Fibroblast of the aortic adventitia (primary cell): ENCODE results near the genes ANXA1 and OSTF1.

DNA sequence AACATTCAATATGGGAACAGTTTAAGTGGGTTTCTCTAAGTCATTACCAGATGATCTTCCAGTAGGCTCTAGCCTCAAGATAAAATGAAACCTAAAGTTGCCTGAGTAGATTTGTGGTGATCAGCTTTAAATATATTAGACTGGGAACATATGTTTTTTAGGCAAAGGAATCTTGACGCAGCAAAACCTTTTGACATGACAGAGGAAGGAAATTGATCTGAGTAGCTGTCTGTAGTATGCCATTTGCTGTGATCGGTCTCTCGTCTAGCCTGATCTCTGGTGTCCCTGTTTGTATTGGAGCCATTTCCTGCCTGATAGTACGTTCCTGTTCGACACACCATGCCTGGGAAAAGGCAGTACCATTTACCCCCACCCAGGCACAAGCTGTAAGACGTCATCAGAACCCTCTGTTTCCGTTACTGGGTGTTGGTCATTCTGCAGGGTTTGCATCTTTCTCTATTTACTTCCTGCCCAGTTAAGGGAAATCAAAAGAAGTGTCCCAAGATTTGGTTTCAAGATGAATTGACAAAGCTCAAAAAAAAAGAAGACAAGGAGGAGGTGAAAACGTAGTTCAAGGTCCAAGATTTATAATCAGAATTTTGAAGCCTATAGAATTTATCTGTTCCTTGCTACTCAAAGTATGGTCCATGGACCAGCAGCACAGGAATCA, 129.7 kb downstream of the CEMIP2 start:
- CAGE, long polyA plus RNA: no peak

DNA sequence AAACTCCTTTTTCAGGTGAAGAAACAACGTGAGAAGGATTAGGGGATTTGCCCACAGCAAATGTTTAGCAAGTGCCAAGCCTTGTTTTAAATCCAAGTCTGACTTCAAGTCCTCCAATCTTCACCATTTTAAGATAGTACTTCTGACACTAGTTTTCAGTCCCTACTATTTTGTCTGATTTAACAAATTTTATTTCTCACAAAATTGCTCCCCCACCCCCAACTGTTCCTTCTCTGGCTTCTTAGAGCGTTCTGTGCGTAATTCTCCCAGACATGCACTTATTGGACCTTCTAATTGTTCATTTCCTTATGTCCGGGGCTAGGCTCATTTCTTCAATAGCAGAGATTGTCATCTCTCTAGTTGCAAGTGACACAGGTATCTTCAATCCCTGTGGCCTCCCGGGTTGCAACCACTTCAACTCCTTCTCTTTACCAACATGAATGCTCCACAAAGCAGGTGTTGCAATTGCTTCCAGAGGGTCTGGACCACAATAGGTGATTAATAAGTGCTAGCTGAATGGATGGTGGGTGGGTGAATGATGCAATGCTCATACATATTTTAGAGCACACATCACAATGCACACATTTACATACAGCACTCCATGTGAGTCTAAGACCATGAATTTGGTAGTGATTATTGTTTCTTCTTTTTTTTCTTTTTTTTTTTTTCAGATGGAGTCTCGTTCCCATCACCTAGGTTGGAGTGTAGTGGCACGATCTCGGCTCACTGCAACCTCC, 2.7 kb downstream of the CEMIP2 start:
- CAGE, long polyA plus RNA: no peak

GRCh38 chr9:71766465-71767236, 1.7 kb downstream of the CEMIP2 start:
- CAGE, long polyA plus RNA: no peak

DNA sequence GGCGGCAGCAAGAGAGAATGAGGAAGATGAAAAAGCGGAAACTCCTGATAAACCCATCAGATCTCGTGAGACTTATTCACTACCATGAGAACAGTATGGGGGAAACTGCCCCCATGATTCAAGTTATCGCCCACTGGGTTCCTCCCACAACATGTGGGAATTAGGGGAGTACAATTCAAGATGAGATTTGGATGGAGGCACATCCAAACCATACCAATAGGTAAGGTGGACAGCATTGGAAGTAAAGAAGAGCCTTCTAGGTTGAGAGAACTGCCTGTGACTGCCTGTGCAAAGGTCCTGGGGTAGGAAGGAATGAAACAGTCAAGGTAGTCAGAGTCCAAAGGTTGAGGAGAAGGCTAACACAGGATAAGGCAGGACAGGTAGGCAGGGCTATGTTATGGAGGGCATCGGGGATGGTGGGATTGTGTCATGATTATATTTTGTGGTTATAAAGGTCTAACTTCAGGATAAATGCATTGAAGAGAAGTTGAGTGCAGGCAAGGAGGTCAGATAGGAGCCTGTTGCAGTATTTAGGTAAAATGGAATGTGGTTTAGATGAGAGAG, 6.1 kb downstream of the GDA start:
- CAGE, long polyA plus RNA: no peak

- CAGE, long polyA plus RNA: no peak
Measured at GRCh38 chr9:72359803-72360344, 5.1 kb downstream of the ZFAND5 start.

- CAGE, long polyA plus RNA: no peak
Measured at GRCh38 chr9:72396542-72396944, 31.5 kb upstream of the ZFAND5 start.

GRCh38 chr9:72526939-72528267, 6.0 kb downstream of the TMC1 start:
- CAGE, long polyA plus RNA: no peak

DNA sequence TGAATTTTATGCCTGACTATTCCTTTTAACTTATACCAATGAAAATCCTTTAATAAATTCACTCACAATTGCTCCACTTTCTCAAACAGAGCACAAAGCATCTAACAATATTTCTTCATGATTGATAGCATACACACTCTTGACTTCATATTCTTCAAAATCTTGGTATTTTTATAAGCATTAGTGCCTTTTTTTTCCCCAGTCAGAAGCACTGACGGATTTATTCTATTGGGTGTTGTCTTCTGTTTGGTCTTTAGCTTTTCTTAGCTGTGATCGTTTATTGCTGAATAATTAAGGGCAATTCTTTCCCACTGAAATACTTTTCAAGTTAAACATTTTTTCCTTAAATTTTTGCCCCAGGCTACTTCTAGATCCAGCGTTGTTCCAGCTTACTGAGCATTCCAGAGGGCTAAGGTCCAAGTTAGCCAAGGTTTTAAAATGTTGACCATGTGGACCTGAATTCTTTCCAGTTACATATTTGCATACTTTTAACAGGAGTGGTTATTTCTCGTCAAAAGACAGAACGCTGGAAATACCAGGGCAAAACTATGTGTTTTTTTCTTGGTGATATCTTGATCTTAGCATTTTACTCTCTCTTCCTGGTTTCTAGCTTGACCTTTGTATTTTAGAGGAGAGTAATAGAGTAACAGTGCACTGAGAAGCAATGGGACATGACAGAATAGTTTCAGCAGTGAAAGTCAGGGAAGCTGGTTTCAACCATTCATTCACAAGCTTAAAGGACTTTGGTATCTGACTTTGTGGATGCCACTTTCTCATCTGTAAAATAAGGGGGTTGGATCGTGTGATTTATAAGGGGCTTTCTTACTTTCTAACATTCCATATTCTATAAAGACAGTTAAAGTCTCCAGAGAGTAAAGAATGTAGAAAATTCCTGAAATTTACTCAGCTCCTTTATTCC, 32.8 kb downstream of the TMC1 start:
- CAGE, long polyA plus RNA: no peak

DNA sequence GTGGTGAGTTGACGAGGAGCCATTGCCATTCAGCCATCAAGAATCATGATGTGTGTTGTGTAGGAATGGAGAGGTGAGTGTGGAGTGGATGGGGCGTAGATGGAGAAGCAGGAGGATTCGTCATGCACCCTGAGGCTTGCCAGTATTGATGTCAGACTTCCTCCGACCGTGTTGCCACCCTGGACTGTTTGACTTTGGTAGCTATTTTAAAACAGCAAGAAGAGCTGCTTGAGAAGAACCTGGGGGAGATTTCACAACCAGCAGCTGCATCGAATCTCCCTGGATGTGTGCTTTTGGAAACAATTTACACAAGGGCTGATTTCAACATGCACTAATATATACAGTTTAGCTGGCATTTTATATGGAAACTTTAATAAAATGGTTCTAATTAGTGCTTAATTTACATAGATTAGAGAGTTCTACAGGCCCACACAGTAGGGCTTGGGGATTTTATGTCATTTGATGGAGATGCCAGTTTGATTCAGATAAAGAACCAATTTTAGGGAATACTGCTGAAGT, 64.4 kb downstream of the TMC1 start:
- CAGE, long polyA plus RNA: no peak

- CAGE, long polyA plus RNA: no peak
Measured at GRCh38 chr9:72951545-72952452, 1.1 kb downstream of the ALDH1A1 start.

DNA sequence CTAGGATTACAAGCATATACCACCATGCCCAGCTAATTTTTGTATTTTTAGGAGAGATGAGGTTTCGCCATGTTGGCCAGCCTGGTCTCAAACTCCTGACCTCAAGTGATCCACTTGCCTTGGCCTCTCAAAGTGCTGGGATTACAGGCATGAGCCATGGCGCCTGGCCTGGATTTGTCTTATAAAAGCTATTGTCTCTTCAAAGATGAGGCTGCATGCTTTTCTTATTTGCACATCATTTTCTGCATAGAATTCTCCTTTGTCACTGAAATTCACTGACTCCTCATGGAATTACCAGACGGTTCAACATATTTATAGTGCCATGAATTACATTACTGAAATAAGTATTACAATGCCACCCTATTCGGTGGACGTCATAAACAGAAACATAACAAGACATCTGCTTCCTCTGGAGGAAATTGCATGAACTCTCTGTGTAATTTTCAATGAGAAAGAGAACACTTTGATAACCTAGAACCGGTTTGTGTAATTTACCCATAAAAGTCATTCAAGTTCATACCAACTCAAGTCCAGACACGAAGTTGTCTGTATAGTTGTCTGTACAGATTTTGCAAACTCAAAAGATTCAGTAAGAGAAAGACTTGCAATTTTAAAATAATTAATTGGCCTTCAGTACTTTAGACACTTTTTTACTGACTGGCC, 35.0 kb upstream of the ALDH1A1 start:
- CAGE, long polyA plus RNA: no peak

DNA sequence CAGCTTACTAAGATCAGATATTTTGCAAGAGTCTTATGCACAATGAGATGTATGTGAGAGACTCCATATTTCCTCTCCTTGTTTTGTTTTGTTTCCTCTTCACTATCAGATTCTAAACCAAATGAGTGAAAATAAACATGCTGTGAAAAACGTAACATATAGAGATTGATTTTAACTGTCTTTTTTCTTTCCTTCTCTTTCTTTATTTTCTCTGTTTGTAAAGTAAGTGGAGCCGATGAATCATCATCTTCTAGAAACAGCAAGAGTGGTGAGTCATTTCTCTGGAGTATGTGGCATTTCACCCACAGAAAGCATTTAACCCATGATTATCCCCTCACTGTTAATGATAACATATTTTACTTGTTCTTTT, 2.3 kb upstream of the ANXA1 start:
- CAGE, long polyA plus RNA: no peak

GRCh38 chr9:73151451-73152462, at the start of gene ANXA1:
Gene ANXA1 (plus strand): TSS chr9:73151865.
- CAGE, long polyA plus RNA: no peak

DNA sequence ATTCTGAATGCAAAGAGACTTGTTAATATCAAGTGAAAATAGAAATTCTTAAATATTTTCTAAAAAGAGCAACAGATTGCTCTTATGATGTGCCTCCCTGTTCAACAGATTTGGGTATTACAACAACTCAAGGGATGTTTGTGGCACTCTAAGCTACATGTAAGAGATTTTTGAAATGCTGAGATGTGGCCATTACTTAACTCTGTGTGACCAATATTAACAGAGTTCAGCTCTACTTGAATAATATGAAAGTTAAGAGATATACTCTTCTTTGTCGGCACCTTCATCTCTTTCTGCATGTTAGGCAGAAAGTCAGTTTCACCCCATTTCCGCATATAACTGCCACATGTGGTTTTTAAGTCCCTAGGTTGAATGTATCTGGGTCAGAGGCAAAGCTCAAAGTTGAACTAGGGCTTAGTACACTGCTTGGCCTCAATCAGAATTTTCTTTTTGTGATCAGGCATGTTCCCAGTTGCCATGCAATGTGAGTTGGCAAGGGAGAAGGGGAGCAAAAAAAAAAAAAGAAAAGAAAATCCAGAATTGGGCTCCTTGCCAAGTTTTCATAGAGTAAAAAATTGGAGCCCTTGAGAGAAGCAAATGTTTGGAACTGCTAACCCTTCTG, 251.3 kb upstream of the RORB start:
- CAGE, long polyA plus RNA: no peak

DNA sequence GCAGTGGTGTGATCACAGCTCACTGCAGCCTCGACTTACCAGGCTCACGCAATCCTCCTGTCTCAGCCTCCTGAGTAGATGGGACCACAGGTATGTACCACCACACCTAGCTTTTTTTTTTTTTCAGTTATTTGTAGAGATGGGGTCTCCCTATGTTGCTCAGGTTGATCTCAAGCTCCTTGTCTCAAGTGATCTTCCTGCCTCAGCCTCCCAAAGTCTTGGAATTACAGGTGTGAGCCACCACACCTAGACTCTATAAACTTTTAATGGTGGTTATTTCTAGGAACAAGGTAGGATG, 65.5 kb downstream of the TRPM6 start:
- CAGE, long polyA plus RNA: no peak

GRCh38 chr9:74886795-74887766, 640 bp downstream of the TRPM6 start:
- CAGE, long polyA plus RNA: no peak

- CAGE, long polyA plus RNA: no peak
Measured at GRCh38 chr9:74999262-75000060, 28.6 kb downstream of the CARNMT1 start.

- CAGE, long polyA plus RNA: no peak
Measured at GRCh38 chr9:75088405-75089519, at the start of gene OSTF1. Gene OSTF1 (plus strand): TSS chr9:75088514.

- CAGE, long polyA plus RNA: no peak
Measured at GRCh38 chr9:75108397-75109123, 20.2 kb downstream of the OSTF1 start.

GRCh38 chr9:75903961-75904367, 13.5 kb downstream of the PCSK5 start:
- CAGE, long polyA plus RNA: no peak